SJCRH30 (cell line): ENCODE data around the gene ARSJ.

DNA sequence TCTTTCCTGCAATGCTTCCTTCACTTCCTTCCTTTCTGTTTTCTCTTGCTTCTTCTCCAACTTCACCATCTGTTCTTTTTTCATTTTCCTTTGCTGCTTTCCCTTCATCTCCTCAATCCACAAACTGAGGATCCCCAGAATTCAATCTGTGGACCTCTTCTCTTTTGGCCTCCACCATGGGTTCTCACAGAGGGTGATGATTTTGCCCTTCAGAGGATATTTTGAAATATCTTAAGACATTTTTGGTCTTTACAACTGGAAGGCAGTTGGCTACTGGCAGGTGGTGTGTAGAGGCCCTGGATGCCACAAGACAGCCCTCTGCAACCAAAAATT lies 81.6 kb downstream of the ELOVL6 start:
- RAMPAGE, long total RNA: no peak

GRCh38 chr4:110636852-110637392 lies 14.0 kb upstream of the PITX2 start:
- RAMPAGE, long total RNA: no peak

DNA sequence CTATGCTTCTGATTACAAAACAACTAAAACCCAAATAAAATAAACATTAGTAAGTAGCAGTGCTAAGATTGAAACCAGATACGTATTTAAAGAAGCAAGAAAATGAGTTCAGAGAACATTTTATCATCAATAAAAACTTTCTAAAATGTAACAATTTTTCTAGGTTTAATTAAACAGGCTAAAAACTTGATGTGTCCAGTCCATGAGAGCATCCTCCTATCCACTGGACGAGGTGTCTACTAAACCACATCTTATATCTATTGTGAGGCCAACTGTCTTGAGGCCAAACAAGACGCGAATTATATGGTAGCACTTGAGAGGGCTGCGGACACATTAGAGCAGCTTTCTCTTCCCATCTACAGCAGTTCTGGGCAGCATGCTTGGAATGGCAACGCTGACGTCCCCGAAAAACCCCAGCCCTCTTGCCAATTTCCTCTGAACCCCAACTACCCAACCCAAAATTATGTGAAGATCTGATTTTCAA lies 846 bp upstream of the AP1AR start:
- RAMPAGE, long total RNA: no peak

GRCh38 chr4:112279057-112279513 lies 6.6 kb downstream of the TIFA start:
- RAMPAGE, long total RNA: no peak

- RAMPAGE, long total RNA: no peak
Measured at GRCh38 chr4:112284869-112285351, 794 bp downstream of the TIFA start.

GRCh38 chr4:112342897-112343296 lies 45.7 kb downstream of the ALPK1 start:
- RAMPAGE, long total RNA: no peak

GRCh38 chr4:112397556-112398247 lies 100.5 kb downstream of the ALPK1 start:
- RAMPAGE, long total RNA: no peak

- RAMPAGE, long total RNA: no peak
Measured at GRCh38 chr4:112522903-112523503, 7.0 kb upstream of the NEUROG2 start.

DNA sequence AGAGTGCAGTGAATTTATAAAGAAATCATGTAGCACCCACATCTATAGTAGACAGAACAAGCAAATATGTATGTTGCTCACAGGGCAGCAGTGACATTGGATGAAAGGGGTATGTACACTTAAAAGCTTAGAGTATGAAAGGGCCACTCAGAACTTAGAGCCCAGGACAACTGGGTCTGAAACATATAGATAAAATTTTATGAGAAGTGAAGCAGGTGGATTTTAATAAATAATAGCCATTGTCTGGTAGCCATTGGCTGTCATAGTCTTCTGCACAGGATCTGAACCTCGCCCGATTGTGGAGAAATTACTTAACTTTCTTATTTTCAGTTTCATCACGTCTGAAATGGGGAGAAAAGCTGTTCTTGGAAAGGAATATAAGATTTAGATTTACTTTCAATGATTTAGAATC lies 242.1 kb downstream of the ANK2 start:
- RAMPAGE, long total RNA: no peak

GRCh38 chr4:113397061-113397451 lies 347.6 kb downstream of the ANK2 start:
- RAMPAGE, long total RNA: no peak

DNA sequence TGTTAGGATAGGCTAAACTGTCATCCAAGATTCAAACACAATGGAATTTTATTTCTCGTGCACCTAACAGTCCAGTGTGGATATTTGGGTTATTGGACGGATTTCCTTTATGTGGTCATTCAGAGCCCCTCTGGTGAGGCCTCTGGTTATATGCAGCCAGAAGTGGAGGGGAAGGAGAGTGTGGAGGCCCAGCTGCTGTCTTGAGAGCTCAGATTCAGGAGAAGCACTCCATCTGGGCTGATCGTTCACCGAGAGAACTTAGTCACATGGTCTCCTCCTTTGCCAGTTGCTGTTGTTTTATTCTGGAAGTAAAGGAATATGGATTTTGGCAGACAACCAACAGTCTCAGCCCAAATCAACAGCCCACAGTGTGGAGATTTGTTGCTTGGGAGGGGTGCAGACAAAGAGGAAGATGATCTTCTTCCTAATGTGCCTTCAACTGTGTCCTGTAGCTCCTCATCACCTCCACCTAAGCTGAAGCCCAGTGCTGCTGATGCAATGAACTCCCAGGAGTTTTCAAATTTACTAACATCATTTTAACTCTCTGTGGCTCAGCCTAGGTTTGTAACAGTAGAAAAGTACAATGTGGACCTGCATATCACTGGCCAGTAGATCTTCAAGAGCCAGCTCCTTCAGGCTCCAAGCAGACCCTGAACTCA lies 355.4 kb downstream of the ANK2 start:
- RAMPAGE, long total RNA: no peak

DNA sequence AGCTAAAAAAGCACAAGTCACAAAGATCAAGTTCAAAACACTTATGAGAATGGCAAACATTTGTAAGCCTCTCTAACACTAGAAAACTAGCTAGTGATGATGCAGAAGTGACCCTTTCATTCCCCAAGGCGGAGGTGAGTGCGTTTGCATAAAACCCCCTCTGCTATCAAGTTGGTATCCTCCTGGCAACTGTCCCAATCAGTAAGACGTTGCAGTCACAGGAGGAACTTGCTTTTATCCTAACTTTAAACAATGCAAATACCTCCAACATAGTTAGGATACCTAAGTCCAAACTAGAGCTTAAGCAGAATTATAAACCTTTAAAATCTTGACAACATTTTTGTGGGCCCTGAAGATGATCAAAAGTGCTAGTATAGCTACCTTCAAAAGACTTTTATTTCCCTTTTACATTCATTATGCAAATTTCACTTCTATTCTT lies 308.3 kb downstream of the CAMK2D start:
- RAMPAGE, long total RNA: no peak

DNA sequence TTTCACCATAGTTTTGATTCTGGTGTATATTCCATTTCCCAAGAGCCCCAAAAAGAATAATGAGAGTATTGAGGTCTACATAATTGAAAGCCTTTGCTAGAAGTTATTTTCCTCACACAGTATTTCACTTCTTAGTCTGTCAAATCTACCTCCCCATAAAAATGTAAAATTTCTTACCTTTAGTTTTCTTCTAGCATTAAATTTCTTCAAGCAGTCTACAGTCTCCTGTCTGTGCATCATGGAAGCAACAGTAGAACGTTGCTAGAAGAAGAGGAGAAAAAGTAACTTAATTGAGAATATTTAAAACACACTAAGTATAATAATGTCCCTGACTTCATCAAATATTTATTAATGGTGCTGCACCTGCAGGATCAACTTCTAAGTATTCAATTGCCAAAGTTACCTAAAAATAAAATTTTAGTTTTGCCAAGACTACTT lies 247.9 kb downstream of the CAMK2D start:
- RAMPAGE, long total RNA: no peak

DNA sequence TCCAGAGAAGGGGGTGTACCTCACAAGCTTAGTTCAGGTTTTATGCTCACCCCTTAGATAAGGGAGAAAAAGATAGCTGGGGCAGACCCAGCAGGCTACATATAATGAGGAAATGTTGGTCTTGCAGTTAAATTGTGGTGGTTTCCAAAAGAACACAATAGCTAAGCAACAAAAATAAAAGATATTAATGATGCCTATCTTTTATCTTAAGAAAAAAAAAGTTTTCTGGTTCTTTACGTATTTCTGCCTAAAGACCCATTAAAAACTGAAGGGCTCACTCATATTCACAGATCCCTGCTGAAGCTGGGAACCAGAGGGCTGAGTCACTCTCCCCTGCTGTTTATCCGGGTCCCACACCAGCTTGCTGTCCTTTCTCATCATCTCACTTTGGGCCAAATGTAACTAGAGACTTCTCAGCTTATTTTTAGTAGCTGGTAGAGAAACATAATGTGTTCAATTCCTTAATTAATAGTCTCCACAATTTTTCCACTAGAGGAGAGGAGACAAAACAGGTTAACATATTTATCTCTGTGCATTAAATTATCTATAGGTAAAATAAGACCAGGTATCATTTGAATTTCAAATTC lies 176.8 kb downstream of the CAMK2D start:
- RAMPAGE, long total RNA: no peak

GRCh38 chr4:113608695-113609617 lies 152.6 kb downstream of the CAMK2D start:
- RAMPAGE, long total RNA: no peak

- RAMPAGE, long total RNA: no peak
Measured at GRCh38 chr4:113682988-113683625, 78.4 kb downstream of the CAMK2D start.

GRCh38 chr4:113745538-113746169 lies 15.9 kb downstream of the CAMK2D start:
- RAMPAGE, long total RNA: no peak

DNA sequence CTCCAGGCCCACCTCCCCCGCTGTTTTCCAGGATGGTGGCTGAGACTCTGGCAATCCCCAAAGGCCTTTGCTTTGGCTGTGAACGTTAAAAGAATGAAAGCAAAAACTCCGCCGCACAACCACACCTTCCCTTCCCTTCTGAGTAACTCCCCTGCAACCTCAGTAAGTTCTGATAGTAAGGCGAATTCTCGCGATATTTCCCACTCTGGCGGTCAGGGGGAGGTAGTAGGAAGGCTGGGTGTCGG lies 861 bp upstream of the CAMK2D start:
- RAMPAGE, long total RNA: no peak

DNA sequence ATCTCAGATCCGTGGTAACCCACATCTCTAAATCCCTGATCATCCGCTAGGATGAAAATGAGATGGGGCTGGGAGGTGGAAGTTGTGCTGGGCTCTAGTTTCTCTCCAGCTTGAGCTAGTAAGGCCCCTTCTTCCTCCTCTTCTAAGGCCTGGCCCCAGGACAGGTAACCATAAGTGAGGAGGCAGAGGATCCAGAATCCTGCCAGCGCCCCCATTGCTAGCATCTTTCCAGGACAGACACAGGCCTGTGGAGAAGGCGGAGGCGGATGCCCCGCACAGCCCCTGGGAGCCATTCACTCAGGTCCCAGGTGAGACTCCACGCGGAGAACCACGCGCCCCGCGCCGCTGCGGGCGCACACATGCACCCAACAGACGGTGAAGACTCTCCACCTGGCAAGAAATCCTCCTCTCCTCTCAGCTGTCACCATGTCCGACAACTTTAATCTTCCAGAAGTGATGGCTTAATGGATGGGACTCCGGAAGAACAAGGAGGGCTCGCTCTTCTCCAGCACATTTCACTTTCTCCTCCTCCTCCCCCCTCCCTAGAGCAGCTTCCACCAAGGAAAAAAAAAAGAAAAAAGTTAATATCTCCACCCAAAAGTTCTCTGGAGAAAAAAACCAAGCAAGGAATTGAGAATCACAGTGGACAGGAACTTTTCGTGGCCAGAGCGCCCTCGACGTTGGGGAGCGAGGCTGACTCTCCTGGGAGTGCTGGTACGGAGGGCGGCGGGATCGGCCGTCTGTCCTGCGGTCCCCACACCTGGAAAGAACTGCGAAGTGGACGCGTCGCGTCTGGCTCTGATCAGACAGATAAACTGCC lies 695 bp downstream of the ARSJ start:
- RAMPAGE, long total RNA: no peak

- RAMPAGE, long total RNA: no peak
Measured at GRCh38 chr4:113979362-113980006, at the start of gene ARSJ. Gene ARSJ (minus strand): TSS chr4:113979647.